ENCODE measurements around the genes OOSP4A and MS4A5.

DNA sequence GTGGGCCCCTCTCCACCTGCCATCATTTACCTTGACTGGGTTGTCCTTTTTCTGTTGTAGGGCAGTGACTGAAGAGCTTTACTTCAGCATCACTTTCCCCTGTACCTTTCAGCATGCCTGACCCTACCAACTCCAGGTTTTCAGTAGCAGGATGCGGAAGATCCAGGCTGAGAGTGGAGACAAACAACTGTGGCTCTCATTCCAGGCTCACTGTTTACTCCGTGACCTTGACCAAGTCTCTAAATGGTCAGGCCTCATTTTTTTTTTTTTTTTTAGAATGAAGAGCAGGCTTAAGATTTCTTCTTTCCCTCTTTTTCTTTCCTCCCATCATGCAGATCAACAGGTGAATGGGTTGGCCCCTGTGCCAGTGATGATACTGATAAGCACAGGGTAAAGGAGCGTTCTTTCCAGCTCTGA is 3.7 kb downstream of the DTX4 start:
- PRO-cap = no peak

DNA sequence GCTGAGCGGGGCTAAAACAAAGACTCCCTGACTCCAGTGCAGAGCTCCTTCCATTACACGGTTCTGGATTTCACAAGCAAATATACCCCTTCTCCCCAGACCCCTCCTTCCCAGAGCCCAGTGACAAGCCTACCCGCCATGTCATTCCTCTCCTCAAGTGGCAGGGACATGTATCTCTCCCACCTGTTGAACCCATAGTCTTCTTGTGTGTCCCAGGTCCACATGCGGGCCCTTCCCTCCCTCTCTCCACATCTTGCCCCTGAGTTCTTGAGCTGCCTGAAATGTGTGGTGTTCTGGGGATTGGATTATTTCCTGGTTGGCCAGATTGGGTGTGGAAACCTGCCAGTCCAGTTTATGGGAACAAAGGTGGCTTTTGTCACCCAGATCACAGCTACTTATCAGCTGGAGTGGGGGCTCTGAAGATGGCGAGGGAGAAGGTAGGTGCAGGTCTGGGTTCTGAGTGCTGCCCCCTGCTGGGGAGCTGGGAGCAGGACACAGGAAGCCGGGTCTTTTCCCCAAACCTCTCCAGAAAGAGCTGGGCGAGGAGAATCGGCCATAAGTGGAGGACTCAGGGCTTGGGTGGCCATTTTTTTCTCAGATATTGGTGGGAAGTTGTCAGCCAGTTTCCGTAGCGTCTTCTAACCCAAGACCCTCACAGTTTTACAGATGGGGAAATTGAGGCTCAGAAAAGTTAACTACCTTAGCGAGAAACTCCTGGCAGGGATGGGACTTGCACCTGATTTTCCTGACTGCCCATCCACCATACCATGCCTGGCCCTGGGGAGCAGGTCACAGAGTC is 14.3 kb downstream of the DTX4 start:
- PRO-cap = no peak

DNA sequence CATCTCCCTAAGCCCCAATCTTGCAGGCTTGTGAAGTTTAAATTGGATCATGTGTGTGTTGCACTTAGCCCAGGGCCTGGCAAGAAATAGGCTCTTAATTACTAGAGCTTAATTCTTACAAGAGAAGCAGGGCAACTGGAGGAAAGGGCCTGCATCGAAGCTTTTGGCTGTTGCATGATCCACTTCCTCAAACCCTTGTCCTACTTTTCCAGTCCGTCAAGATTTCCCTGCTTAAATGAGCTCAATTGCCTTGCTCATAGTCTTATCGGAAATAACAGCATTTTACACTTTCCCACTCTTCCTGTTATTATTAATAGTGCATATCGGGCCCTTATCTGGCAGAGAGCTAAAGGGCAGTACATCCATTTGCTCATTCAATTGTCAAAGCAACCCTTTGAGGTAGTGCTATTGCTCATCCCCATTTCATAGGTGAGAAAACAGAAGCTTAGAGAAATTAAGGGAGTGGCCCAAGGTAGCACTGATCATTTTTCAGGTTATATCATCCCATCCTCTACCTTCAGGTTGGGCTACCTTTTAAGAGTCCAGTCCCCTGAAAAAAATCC is 18.1 kb downstream of the DTX4 start:
- PRO-cap = no peak

DNA sequence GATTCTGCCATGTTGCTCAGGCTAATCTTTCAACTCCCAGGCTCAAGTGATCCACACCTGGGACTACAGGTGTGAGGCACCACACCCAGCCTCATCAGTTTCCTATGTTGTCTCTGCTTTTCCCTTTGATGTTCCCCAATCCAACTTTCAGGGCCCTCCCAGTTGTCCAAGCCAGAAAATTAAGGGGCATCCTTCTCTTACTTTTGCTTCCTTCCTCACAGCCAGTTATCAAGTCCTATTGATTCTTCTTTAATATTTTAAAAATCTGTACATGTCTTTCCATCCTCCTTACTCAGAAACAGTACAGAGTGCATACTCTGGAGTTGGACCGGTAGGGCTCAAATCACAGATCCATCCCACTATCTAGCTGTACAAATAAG is 11.9 kb downstream of the OSBP start:
- PRO-cap = no peak

GRCh38 chr11:59809443-59809832 is 1.1 kb downstream of the MRPL16 start:
- PRO-cap = no peak

DNA sequence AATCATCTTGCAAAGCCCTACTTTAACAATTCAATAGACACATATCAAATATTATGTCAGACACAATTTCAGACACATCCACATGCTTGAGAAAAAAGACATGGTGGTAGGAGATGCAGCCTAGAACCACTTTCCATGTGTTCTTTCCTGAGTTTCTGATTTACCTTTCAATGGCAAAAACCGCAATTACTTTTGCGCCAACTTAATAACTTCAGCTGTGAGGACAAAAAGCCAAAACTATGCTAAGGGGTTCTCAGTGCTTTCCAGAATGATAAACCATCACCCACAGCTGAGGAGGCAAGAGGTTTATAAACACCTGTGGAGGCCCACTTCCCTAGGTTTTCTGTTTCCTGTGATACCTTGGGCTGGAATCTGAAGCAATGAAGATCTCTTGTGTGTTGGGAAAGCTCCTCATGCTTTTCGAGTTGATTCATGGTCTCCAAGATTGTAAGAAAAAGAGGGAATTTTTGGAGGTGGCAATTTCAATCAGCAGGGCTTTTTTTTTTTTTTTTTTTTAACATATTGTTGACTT is at the start of gene OOSP4A:
Gene OOSP4A (plus strand): TSS at position 381 of the 532 bp plus-strand sequence.
- PRO-cap = no peak

DNA sequence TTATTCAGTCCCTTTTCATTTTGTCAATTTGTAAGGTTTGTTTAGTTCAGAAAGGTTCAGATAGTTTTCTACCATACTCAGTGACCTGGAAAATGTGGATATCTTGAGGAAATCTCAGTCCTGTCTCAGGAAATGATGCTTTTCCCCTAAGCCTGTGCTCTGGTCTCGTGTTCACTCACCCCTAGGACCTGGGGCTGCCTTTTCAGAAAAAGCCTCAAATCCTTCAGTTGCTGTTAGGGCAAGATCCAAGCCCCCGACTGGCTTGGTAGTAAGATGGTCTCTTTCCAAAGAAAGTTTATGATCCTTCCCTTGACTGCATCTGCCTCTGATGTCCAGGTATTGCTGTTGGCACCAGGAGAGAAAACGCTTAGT is 21.7 kb downstream of the MS4A6A start:
- PRO-cap = no peak

- PRO-cap = no peak
These were observed 16.9 kb upstream of the MS4A4A start for GRCh38 chr11:60263545-60263918.

DNA sequence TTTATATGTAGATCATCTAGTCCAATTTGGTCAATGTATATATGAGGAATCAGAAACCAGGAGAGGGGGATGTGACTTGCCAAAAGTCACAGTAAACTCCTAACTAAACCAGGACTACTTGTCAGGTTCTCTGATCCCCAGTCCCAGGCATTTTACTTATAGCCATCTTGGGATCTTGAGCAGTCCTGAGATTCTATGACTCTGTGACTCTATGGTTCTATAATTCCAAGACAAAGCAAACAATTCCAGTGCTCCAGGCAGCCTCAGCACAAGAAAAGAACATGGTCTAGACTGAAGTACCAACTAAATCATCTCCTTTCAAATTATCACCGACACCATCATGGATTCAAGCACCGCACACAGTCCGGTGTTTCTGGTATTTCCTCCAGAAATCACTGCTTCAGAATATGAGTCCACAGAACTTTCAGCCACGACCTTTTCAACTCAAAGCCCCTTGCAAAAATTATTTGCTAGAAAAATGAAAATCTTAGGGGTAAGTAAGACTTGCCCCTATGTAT is at the start of gene MS4A5:
Gene MS4A5 (plus strand): TSS at position 238 of the 518 bp plus-strand sequence.
- PRO-cap = no peak

- PRO-cap = no peak
These were observed 11.1 kb upstream of the MS4A13 start for GRCh38 chr11:60504172-60504490.

- PRO-cap = no peak
These were observed 41.1 kb upstream of the MS4A8 start for GRCh38 chr11:60658198-60658875.

DNA sequence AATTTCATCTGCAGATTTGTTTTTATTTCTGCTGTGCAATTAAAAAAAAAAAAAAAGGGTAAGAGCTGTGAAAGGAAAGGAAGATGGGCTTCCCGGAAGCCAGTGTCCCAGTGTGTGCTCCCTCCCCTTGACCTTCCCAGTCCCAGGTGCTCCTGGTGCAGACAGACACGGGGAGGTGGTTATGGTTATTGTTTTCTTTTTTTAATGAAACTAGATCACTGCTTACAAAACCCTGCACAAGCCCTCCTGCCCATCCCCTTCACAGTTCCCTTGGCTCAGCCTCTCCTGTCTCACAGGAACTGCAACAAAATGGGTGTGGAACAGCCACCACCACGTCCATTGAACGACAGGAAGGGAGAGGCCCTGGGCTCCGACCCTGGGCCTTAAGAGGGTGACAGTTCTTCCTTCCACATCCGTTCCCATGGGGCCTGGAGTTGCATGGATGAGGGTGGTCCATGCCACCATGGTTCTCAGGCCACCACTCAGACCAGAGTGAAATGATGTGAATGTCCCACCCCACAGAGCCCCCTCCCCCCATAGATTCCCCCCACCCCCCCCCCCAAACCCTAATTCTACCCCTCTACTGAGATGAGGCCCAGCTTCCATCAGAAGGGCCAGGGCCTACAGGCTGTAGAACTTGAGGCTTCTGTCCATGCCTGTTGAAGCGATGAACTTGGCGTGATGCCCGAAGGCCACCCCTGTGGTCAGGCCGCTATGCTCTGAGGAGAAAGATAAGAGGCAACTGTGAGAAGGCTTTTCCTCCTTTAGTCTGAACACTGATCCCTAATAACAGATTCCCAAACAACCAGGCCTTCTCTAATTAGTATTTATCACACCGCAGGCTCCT is 15.6 kb downstream of the PRPF19 start:
- PRO-cap = no peak

DNA sequence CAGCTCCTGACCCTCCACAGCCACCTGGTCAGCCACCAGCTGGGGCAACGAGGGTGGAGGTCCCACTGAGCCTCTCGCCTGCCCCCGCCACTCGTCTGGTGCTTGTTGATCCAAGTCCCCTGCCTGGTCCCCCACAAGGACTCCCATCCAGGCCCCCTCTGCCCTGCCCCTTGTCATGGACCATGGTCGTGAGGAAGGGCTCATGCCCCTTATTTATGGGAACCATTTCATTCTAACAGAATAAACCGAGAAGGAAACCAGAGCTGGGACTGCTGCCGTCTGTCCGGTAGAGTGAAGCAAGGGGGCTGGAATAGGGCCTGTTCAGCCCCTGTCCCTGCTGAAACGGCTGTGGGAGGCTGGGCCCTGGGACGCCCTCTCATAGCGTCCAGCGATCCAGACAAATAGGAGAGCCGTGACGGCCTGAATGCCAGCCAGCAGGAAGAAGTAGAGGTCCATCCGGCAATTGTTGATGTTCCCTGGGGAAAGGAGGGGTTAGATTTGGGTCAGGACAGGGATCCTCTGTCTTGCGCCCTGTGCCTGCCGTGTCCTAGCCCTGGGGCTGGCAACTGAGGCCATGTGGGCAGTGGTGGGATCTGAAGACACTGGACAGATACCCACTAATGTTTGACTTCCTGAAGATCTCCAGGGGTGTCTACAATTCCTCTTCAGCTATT is 12.8 kb downstream of the TMEM132A start:
- PRO-cap = no peak

DNA sequence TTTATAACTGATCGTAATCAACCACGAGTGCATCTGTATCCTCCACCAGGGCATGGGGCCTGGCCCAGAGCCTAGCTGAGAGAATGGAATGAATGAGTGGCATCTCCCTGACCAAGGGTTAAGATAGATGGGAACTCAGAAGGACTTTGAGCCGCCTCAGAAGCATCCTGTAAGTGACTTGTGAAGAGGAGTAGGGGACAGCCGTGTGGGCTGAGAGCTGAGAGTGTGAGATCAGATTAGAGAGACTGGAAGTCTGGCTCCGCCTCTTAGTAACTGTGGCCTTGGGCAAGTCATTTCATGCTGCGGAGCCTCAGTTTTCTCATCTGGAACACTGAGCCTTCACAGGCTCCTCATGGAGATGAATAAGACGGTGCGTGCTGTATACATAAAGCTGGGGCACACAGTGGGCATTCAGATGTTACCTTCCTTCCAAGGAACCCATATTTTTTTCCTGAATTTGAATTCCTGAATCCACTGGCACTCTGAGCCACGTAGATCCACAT is 16.4 kb downstream of the CD6 start:
- PRO-cap = no peak

GRCh38 chr11:61026032-61026710 is 54.7 kb downstream of the CD6 start:
- PRO-cap = no peak

- PRO-cap = no peak
These were observed 41.2 kb upstream of the CD5 start for GRCh38 chr11:61060944-61061672.

GRCh38 chr11:61120431-61121663 is 18.6 kb downstream of the CD5 start:
- PRO-cap = no peak

GRCh38 chr11:61306896-61307371 is 11.8 kb upstream of the VWCE start:
- PRO-cap = no peak

- PRO-cap = no peak
These were observed 13.5 kb downstream of the PPP1R32 start for GRCh38 chr11:61494344-61494860.

DNA sequence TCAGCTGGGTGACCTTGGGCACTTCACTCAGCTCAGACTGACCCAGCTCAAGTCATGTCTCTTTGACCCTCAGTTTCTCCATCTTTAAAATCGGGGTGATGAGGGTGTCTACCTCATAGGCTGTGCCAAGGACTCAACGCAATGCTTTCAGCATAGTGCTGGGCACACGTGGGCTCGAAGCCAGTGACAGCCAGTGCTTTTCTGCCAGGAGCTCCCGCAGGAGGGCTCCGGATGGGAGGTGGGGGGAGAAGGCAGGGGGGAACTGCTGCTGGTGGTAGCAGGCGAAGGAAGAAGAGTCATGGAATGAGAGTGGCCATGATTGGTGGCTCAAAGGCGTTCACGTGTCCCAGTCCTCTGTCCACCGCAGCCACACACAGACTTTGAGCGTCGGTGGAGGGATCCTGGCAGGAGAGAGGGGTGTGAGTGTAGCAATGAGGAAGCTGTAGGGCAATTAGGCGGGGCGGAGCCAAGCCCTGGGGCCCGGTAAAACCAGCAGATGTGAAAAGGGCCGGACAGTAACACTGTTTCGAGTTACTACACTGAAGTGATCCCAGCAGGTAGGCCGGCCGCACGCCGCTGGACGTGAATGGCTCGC is 661 bp upstream of the LRRC10B start:
- PRO-cap = no peak

Measured in peritoneum (tissue), 1 donor.